ENCODE results near the genes TRPC6, CFAP300, YAP1 and MMP3.

- RRBS: no CpG with 5 or more reads among the region's 2 CpGs
Observed at GRCh38 chr11:100630960-100631311, 56.2 kb upstream of the ARHGAP42 start.

DNA sequence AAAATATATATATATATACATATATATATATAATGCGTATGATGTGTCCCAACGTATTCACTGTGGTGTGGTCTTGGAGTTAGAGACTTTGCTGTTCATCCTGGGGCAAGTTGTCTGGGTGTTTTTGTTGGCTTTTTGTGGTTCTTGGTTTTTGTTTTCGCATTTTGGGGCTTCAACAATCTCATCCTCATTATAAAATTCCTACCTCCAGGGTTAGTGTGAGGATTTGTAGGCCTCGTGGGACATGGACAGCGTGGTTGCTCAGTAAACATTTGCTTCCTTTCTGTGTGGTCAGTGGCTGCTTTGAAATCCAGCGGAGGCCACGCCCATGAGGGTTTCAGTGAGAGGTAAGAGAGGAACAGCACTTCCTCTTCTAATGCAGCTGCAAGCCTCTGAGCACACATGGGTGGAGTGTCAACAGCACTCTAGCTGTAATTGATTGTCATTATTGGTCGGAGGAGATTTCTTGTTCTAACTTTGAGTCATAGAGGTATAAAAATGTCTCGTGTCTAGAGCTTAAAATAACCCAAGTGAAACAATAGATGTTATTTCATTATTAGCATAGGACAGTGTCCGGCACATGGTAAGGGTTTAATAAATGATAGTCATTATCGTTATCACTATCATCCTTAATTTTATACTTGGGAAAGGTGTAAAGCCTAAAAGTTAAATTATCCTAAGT lies 6.0 kb upstream of the ARHGAP42 start:
- RRBS: no CpG with 5 or more reads among the region's 11 CpGs

DNA sequence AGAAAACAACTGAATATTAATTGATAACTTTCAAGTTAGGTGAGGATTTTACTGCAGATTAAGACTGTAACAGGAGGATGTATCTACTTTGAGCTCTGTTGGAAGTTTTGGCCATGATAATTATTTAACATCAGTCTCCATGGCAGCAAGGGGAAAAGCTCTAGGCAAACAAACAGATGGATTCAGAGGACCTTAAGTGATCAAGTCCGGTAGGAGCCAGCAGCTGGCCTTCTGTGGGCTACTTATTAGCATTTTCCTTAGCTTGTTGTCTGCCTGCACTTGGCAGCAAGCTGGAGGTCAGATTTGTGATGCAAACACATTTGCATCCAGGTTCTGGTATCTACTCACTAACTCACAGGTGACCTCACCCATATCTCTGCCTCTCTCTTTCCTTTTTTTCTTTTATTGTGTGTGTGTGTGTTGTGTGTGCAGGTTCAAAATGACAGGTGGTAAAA lies 32.2 kb downstream of the ARHGAP42 start:
- RRBS: no CpG with 5 or more reads among the region's 1 CpG

DNA sequence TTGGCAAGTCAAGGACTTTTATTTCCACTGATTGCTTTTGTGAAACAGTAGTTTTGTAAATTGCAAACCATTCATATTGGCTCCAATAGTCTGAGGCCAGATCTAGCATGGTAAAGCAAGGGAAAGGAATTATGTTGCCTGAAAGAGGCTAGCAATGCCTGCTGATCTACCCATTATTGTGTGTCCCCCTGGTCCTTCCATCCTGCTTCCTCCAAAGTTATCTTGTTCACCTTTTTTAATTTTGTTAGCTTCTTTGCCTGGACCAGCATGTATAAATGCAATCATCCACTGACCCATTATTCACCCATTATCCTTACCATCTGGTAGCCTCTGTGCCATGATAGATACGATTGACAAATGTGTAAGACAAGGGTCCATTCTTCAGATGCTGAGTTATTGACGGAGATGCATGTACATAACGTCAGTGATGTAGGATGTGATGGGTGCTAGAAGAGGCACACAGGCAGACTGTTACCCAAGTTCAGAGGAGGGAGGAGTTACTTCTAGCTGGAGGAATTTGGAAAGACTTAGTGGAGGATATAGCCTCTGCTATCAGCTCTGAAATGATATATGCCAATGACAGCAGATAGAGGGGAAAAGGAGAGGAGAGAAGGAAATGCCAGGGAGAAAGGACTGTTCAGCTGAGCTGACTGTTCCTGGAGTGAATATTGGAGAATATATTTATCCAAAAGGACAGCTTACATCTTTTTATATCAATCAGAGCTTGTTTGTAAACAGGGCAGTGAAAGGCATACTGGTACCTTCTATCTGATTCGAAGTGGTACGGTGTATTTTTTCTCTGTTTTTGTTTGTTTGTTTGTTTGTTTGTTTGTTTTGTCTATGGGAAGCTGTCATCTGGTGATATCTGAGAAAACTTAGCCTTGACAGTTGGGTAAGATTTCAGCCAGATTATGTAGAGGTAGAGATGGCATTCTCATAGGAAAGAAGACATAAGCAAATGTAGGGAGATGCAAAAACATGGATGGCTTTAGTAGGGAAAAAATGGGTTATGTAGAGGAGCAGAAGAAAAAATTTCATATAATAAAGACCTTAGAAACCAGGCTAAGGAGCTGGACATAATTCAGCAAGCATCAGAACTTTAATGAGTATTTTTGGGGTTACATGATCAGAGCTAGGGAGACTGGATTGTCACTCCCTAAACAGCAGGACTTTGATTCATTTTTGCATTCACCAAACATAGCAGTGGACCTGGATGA lies 131.3 kb downstream of the ARHGAP42 start:
- RRBS: no CpG with 5 or more reads among the region's 5 CpGs

- RRBS: no CpG with 5 or more reads among the region's 5 CpGs
Observed at GRCh38 chr11:100860551-100861102, 173.5 kb downstream of the ARHGAP42 start.

DNA sequence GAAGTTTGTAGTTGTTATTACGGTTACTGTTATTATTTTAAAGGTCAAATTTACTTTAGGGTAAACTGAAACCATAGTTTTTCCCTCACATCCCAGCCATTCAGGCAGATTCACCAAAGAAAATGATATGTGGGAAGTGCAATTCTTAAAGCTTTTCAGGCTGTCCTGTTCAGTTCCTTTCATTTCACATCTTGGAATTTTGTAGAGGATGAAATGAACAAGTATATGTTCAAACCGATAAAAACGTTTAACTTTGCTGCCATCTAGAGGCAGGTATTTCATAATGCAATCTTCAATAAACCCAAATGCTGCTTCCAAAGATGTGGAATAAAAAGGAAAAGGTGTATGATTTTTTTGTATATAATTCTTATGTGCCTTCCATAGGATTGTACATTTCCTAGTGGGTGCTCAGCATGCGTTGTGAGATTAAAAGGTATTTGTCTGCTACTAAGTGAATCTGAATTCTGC lies 199.5 kb downstream of the PGR start:
- RRBS: no CpG with 5 or more reads among the region's 4 CpGs

DNA sequence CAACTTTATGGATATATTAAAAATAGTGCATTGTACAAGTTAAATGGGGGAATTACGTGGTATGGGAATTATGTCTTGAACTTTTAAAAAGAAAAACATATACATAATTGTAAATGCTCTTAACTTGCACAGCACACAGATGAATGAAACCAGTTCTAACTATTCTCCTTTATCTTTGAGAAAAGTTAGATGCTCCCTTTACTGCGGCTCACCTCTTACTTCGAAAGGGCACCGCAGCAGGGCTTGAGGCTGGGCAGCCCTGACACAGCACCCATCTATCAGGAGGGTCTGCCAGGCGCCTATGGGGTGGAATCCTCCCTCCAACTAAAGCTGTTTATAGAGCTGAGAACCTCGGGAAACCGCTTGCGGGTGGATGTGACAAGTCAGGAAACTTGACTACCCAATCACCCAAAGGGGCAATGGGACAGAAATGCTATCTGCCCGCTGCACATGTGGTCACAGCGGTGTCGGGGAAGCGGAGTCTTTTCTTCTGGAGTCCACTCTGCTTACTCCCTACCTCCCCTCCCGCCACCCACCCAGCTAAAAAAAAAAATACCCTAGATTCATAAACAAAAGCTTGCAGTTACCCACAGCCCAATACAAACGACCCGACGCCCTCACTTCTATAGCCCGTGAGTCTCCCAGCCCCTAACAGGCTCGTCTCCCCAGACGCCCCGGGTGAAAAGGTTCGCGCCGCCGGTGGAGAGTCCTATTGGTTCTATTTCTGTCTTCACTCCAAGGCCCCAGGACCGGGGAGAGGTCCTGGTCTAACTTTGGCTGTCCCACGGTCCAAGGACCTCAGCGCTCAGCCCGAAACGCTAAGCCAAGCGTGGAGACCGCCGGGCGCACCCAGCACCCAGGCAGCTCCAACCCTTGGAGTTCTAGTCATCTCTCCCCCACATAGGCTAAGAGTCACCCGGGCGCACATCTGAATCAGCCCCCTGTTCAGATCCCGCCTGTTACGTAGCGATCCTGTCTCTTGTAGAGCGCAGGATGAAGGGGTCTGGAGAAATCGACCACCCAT lies 1.5 kb downstream of the TRPC6 start:
- RRBS: 2% methylated on average over 8 of the region's 40 CpGs

GRCh38 chr11:101583088-101583696 lies 615 bp downstream of the TRPC6 start:
- RRBS: 2% methylated on average over 20 of the region's 68 CpGs

DNA sequence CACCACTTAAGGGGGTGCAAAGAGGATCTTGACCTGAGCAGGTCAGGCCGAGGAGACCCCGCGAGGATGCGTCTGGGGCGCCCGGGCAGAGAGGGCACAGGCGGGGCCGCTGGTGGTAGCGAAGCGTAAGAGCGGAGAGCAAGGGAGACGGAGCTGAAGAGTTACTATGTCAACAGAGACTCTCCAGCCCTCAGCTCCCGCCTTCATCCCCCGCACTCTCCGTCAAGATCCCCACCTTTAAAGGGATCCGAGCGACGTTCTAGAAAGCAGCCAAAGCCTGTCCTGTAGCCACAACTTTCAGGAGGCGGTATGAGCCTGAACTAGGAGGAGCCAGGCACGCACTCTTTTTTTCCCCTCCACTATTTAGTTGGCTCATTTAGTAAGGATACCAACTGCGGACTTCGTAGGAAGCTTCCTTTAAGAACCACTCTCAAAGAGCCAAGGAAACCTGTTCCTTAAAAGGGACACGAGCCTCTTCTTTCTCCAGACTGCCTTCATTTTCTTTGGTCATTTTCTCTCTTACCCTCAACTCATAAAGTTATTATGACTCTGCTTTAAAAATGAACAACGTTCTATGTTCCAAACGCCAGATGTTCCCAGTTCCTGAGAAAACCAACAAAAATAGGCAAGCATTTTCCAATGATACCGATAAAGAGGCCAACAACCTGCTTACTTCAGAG lies at the start of gene TRPC6:
Gene TRPC6, minus strand, starts transcription at position 311 of the 680 bp plus-strand sequence.
- RRBS: 2% methylated on average over 6 of the region's 26 CpGs

DNA sequence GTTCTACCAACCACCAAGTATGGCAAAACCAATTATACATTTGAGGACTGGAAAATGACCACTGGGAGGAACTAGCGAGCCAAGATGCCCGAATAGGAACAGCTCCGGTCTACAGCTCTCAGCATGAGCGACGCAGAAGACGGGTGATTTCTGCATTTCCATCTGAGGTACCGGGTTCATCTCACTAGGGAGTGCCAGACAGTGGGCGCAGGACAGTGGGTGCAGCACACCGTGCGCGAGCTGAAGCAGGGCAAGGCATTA lies 62.5 kb upstream of the CEP126 start:
- RRBS: no CpG with 5 or more reads among the region's 11 CpGs

GRCh38 chr11:102047114-102048049 lies at the start of gene CFAP300:
Gene CFAP300, plus strand, starts transcription at chr11:102047437.
- RRBS: 1% methylated on average over 21 of the region's 56 CpGs

DNA sequence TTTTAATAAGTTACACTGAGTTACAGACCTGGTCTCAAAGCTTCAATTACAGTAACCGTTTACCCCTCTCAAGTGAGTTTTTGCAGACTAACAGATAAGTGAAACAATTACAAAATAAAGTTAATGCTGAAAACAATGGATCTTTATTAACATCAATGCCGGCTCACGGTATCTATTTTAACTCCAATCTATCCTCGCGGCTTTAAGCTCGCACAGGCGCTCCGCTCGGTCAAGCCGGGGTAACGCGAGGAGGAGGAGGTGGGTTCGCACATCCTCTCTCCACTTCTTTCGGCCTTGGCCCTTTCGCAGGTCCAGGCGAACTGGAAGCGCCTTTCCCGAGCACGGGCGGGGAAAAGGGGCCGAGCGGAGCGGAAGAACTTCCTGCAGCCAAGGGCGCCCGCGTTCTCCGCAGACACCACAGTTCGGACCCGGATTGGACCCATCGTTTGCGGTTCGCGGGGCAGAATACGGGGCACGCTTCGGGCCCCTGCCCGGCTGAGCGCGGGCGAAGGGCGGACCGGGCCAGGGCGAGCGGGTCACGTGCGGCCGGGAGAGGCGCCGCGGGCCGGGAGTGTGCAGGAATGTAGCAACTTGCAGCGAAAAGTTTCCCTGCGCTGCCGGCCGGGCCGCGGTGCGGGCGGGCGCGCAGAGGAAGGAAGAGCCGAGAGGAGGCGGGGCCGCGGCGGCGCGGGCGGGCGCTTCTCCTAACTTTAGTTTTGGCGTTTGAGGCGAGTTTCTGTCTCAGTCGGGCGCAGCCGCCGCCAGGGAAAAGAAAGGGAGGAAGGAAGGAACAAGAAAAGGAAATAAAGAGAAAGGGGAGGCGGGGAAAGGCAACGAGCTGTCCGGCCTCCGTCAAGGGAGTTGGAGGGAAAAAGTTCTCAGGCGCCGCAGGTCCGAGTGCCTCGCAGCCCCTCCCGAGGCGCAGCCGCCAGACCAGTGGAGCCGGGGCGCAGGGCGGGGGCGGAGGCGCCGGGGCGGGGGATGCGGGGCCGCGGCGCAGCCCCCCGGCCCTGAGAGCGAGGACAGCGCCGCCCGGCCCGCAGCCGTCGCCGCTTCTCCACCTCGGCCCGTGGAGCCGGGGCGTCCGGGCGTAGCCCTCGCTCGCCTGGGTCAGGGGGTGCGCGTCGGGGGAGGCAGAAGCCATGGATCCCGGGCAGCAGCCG lies at the start of gene YAP1:
Gene YAP1, plus strand, starts transcription at position 741 of the 1,163 bp plus-strand sequence.
- RRBS: 2% methylated on average over 41 of the region's 120 CpGs

DNA sequence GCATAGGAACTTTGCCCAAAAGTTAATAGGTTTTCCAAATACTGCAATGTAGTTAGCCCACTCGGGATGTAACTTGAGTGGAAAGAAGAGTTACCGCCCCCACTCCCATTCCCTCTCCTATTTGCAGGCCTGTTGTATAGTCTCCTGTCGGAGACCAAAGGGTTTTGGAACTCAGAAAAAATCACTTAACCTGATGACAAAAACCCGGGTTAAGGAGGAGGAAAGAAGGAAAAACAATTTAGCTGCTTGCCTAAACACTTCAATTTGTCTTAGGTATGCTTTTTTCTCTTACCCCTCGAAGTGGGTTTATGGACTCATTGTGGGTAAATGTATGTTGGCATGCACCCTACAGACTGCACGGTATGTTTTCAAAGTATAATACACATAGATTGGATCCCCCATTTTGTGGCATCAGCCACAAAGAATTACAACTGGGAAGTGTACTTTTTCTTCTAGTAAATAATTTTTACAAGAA lies 2.3 kb downstream of the YAP1 start:
- RRBS: no CpG with 5 or more reads among the region's 6 CpGs

GRCh38 chr11:102195172-102195830 lies 85.1 kb downstream of the YAP1 start:
- RRBS: no CpG with 5 or more reads among the region's 3 CpGs

DNA sequence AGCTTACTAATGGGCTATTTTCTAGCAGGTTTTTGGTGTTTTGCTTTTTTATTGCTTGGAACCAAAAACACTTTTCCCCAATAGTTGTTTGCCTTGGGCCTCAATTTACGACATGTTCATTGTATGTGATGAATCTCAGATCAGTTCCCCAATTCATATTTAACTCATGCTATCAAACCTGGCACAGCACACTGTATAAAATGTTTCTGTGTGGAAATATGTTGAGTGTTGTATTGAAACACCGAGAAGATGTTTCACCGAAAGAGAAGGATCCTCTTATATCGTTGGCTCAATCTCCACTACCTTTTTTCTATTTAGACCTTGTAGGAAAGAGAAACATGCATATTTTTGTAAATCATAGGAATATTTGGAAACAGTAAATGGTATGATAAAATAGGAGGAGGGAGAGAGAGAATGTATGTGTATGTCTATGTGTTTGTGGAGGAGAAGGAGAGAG lies 88.4 kb downstream of the YAP1 start:
- RRBS: no CpG with 5 or more reads among the region's 4 CpGs

DNA sequence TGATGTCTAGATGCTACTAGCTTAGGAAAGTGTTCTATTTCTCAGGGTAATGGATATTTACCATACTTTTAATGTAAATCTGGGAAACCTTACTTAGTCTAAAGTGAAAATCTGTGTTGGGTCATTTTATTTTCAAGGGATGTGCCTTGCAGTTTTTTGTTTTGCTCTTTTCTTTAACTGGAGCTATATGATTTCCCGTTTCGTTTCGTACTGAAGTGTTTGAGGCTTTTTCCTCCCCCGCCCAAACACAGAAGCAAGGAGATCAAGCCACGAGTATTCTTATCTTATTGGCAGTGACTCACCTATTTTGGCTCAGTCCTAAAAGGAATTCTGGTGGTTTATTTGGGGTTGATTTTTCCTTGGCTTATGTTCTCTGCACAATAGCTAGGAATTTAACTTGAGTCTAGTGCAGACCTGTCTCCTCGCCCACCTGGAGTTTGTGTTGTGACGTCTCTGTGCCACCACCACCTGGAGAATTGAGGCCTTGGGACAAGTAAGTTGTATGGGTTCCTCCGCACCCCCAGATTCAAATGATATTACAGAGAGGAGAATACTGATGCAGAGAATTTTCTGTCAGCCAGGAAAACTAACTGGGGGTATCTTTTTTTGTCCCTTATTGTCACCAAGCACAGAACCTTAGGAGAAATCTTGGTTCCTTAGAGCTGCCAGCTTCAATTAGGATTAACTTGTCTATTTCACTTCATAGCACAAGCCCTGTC lies 90.5 kb upstream of the BIRC3 start:
- RRBS: no CpG with 5 or more reads among the region's 8 CpGs

- RRBS: no CpG with 5 or more reads among the region's 5 CpGs
Observed at GRCh38 chr11:102411181-102411497, 41.4 kb downstream of the TMEM123 start.

DNA sequence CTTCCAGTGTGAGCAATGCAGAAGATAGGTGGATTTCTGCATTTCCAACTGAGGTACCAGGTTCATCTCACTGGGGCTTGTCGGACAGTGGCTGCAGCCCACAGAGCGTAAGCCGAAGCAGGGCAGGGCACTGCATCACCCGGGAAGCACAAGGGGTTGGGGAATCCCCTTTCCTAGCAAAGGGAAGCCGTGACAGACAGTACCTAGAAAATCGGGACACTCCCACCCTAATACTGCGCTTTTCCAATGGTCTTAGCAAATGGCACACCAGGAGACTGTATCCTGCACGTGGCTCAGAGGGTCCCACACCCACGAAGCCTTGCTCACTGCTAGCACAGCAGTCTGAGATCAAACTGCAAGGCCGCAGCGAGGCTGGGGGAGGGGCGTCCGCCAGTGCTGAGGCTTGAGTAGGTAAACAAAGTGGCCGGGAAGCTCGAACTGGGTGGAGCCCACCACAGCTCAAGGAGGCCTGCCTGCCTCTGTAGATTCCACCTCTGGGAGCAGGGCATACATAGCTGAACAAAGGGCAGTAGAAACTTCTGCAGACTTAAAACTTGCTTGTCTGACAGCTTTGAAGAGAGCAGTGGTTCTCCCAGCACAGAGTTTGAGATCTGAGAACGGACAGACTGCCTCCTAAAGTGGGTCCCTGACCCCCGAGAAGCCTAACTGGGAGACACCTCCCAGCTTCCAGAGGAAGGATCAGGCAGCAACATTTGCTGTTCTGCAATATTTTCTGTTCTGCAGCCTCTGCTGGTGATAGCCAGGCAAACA lies 13.7 kb downstream of the TMEM123 start:
- RRBS: no CpG with 5 or more reads among the region's 17 CpGs

GRCh38 chr11:102843400-102843912 lies at the start of gene MMP3:
Gene MMP3, minus strand, starts transcription at chr11:102843609.
- RRBS: no CpG with 5 or more reads among the region's 4 CpGs